Measurements from ENCODE around the gene ZBTB16.

GRCh38 chr11:111759650-111760144, 6.5 kb downstream of the PPP2R1B start:
- RRBS, result no CpG with 5 or more reads among the region's 3 CpGs

GRCh38 chr11:111814333-111815170, 48.4 kb upstream of the PPP2R1B start:
- RRBS, result no CpG with 5 or more reads among the region's 4 CpGs

GRCh38 chr11:111993370-111994002, 31.7 kb upstream of the DLAT start:
- RRBS, result no CpG with 5 or more reads among the region's 7 CpGs

DNA sequence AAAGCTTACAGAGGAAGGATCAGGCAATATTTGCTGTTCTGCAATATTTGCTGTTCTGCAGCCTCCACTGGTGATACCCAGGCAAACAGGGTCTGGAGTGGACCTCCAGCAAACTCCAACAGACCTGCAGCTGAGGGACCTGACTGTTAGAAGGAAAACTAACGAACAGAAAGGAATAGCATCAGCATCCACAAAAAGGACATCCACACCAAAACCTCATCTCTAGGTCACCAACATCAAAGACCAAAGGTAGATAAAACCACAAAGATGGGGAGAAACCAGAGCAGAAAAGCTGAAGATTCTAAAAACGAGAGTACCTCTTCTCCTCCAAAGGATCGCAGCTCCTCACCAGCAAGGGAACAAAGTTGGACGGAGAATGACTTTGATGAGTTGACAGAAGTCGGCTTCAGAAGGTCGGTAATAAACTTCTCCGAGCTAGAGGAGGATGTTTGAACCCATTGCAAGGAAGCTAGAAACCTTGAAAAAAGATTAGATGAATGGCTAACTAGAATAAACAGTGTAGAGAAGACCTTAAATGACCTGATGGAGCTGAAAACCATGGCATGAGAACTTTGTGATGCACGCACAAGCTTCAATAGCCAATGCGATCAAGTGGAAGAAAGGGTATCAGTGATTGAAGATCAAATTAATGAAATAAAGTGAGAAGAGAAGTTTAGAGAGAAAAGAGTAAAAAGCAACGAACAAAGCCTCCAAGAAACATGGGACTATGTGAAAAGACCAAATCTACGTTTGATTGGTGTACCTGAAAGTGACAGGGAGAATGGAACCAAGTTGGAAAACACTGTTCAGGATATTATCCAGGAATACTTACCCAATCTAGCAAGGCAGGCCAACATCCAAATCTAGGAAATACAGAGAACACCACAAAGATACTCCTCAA, 18.4 kb upstream of the DLAT start:
- RRBS, result no CpG with 5 or more reads among the region's 11 CpGs

- RRBS, result no CpG with 5 or more reads among the region's 3 CpGs
Measured at GRCh38 chr11:112152823-112153430, 11.0 kb downstream of the IL18 start.

DNA sequence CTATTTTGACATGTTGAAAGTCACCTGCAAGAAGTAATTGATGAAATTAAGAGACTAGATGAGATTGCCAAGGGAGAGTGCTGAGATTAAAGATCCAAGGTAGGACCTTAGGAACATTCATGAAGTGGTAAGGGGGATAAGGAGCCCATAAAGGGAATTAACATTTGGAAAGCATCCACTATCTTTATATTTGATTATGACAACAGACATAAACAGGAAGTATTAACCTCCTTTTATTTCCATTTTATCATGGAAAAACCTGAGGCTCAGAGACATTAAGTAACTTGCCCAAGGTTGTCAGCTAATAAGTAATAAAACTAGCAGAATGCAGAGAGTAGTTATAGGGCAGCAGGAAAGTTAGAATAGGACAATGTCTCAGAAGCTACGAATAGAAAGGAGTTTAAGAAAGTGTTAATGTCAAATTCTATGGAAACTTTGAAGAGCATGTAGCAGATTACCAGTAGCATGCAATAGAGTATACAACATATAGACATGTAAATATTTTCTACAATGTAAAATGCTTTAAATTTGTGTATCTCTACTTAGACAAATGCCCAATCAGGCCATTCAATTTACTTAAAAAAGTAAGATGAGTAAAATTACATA, 1.3 kb downstream of the BCO2 start:
- RRBS, result no CpG with 5 or more reads among the region's 1 CpG

DNA sequence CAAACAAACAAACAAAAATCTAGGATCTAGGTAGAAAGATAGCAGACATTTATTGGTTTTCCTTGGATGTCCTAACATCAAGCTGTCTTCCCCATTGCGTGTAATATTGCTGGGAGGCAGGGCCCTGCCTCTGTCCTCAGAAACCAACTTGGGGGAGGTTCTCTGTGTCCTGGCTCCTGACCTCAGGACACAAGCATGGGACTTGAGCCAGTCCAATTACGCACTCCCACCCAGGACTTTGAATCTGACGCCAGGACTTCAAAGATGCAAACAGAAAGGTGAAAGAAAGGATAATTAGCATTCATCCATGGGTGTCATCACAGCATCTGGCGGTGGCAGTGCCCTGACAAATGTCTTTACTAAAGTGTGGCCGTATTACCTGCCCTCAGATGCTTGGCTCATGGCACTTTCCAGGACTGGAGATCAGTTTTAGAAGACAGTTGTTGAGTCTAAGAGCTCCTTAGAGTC, 61.8 kb upstream of the PLET1 start:
- RRBS, result no CpG with 5 or more reads among the region's 5 CpGs

DNA sequence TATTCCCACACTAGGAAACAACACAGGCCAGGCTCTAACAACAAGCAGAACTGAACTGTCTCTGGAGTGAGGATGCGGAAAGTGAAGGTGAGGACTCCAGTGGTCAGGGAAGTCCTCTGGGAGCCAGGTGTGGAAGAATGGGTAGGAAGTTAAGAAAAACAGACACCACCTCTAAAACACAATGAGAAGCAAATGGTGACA, 298.5 kb upstream of the PLET1 start:
- RRBS, result no CpG with 5 or more reads among the region's 1 CpG

DNA sequence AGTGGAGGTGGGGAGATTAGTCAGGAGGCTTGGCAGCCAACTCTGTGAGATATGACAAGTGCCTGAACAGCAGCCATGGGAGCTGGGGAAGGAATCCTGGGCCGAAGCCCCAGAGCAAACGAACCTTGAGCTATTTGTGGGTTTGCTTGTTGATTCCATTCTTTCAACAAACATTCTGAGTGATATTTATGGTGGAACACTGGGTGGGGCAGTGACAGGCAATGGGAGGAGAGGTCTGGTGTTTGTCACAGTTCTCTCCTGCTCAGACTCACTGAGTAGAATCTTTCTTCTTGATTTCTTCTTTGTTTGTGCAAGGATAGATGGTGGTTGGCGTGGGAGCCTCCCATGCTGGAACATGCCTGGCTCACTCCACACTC, 11.0 kb upstream of the NCAM1 start:
- RRBS, result no CpG with 5 or more reads among the region's 3 CpGs

GRCh38 chr11:113056801-113057534, 95.7 kb downstream of the NCAM1 start:
- RRBS, result no CpG with 5 or more reads among the region's 5 CpGs

- RRBS, result no CpG with 5 or more reads among the region's 10 CpGs
Measured at GRCh38 chr11:113399314-113399778, 11.8 kb downstream of the ANKK1 start.

DNA sequence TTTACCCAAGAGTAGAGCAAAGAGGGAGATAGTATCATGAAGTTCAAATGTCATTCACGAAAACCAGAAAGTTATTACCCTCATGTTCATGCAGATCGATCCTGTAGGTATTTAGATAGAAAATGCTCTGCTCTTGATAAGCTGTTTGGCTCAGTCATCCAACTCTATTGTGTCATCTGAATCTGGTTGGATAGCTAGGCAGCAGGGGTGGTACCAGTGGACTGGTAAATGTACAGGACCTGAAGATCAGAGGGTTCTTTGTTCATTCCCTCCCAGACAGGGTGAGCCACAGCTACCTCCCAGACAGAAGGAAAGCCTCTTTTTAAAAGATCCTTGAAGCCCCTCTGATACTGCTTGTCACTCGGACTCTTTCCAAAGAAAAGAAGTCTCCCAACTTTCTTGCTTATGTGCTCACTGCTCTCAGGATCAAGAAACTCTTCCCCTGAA, 29.9 kb upstream of the DRD2 start:
- RRBS, result no CpG with 5 or more reads among the region's 3 CpGs

GRCh38 chr11:113828196-113828551, 47.2 kb downstream of the USP28 start:
- RRBS, result no CpG with 5 or more reads among the region's 1 CpG

GRCh38 chr11:114059288-114060089, at the start of gene ZBTB16:
TSS of gene ZBTB16 (plus strand) at chr11:114059711.
- RRBS, result 2% methylated on average over 48 of the region's 81 CpGs

DNA sequence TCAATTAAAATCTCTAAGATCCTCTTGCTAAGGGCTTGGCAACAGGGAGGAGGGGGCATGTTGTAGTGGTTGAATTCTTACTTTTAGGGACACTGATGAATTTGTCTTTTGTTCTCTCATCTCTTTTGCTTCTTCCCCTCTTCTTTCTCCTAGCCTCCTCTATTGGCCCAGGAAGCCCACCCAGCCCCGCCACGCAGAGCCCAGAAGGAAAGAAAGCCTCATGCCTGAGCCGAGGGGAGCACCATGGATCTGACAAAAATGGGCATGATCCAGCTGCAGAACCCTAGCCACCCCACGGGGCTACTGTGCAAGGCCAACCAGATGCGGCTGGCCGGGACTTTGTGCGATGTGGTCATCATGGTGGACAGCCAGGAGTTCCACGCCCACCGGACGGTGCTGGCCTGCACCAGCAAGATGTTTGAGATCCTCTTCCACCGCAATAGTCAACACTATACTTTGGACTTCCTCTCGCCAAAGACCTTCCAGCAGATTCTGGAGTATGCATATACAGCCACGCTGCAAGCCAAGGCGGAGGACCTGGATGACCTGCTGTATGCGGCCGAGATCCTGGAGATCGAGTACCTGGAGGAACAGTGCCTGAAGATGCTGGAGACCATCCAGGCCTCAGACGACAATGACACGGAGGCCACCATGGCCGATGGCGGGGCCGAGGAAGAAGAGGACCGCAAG, 3.7 kb downstream of the ZBTB16 start:
- RRBS, result 91% methylated on average over 4 of the region's 23 CpGs

DNA sequence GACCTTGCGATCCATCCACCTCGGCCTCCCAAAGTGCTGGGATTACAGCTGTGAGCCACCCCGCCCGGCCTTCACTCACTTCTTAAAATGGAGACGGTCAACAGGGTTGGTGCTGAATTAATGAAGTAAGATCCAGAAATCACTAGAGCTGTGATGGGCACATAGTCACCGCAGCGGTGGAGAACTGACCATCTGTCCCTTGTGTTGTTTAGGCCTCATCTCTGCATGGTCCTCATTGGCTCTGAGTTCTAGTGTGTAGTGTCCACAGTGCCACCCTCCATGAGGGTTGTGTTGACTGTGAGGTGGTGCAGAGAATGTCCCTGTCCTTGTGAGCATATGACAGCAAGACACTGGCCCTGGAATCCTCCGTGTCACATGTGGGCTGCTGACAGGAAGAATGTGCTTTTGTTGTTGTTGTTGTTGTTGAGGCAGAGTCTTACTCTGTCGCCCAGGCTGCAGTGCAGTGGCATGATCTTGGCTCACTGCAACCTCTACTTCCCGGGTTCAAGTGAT, 7.5 kb downstream of the ZBTB16 start:
- RRBS, result no CpG with 5 or more reads among the region's 10 CpGs

- RRBS, result no CpG with 5 or more reads among the region's 7 CpGs
Measured at GRCh38 chr11:114088867-114089342, 29.4 kb downstream of the ZBTB16 start.

GRCh38 chr11:114099325-114100346, 40.1 kb downstream of the ZBTB16 start:
- RRBS, result no CpG with 5 or more reads among the region's 8 CpGs

DNA sequence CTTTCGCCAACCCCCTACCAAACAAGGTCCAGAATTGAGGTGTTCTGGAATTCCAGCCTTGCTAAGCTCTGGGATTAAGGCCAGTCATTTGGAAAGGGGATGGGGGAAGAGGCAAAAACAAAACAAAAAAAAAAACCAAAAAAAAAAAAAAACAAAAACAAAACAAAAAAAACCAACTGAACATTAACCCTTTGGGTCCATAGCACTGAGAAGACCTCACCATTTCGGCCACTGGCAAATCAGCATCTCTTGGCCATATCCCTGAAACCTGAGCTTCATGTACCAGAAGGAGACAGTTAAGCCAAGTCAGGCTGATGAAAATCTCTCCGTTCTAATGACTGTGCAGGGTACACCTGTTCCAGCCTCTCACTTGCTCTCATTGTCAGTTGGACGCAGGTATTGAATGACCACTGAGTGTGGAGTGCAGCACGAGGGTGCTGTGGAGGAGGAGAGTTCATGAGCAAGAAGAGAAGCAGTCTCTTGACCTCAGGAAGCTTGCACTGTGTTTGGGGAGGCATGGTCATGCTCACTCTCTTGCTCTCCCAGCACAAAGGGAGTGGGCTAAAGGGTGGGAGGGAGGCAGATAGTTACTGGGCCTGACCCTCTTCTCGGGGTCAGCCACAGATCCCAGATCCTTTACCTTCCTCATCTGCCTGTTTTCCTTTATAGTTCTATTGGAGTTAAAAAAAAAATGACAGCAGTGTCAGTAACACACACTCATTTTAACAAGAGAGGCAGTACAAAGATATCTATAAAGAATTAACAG, 65.1 kb downstream of the ZBTB16 start:
- RRBS, result no CpG with 5 or more reads among the region's 6 CpGs

DNA sequence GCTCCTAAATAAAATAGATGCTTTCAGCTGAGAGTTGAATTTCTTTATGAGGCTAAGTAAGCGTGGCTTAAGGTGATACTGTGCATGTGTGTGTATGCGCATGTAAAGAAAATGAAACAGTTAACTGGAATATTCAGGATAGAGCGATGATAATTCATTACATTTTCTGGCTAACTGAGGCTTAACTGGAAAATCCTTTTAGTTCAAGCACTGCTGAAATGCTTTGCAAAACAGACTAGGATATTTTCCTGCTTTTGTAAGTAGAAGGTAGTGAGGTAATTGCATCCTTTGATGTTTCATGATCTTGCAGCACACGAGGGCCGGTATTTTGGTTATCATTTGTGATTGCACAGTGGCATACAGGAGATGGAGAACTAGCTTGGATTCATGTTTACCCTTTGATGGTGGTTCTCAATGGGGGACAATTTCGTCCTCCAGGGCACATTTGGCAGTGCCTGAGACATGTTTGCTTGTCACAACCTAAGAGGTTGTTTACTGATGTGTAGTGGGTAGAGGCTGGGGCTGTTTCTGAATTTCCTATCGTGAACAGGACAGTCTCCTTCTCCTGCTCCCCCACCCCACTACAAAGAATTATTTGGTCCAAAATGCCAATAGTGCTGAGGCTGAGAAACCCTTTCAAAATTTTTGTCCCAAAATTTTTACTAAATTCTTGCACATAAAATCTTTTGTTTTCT, 71.4 kb downstream of the ZBTB16 start:
- RRBS, result no CpG with 5 or more reads among the region's 7 CpGs